GM19240 (cell line): ENCODE measurements around a stretch of chr16.

- RRBS, result 4% methylated on average over 3 of the region's 14 CpGs
Measured at GRCh38 chr16:81478676-81479372, 34.2 kb downstream of the CMIP start.

DNA sequence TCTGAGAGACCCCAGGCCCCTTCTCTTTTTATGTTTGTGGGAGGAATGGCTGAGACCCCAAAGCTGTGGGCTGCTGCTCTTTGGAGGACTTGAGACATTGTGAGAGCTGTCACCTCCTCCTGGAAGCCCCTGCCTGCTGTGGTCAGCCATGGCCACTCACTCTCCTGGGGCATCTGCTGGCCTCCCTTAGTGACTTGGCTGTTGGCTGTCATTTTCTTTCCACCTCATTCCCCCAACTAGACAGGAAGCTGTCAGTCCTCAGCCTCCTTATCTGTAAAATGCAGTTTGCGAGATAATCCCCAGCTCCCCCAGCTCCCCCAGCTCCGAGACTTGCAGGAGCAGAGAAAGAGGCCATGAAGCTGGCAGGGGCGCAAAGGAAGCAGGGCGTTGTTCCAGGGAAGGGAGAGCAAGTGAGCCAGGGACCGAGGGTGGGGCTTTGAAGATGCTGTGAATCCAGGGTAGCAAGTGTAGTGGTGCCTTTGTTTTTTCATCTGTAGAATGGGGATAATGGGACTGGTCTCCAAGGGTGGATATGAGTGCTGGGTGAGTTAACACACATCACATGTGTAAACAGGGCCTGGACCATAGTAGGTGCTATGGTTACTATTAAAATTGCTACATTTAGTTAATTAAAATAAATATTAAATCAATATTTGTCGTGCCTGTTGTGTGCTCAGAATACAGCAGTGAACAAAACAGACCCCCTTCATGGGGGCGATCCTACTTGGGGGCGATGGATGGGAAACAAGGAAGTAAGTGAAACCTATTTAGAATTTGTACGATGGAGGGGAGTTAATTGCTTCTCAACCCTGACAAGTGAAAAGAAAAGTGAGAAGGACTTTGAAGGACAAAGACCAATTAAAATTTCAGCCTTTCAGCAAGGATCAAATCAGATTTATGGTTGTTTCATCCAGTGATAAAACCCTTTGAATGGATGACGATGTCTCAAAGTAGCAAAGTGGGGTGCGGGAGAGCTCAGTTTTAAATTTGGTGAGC lies 51.3 kb downstream of the CMIP start:
- RRBS, result no CpG with 5 or more reads among the region's 11 CpGs

- RRBS, result 65% methylated on average over 9 of the region's 26 CpGs
Measured at GRCh38 chr16:81512964-81513980, 68.7 kb downstream of the CMIP start.

DNA sequence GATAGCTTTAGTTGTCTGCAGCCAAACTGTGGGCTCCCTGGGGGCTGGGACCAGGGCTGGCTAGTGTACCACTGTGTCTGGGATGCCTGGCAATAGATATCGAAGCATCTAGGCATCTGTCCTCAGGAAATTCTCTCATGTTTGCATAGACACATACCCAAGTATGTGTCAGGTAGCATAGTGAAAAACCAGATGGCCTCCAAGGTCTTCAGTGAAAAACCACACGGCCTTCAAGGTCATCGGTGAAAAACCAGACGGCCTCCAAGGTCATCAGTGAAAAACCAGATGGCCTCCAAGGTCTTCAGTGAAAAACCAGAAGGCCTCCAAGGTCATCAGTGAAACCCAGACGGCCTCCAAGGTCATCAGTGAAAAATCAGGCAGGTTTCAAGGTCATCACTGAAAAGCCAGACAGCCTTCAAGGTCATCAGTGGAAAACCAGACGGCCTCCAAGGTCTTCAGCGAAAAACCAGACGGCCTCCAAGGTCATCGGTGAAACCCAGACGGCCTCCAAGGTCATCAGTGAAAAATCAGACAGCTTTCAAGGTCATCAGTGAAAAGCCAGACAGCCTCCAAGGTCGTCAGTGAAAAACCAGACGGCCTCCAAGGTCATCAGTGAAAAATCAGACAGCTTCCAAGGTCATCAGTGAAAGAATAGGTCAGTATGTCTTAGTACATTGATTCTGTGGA lies 72.2 kb downstream of the CMIP start:
- RRBS, result no CpG with 5 or more reads among the region's 12 CpGs

- RRBS, result no CpG with 5 or more reads among the region's 8 CpGs
Measured at GRCh38 chr16:81541360-81541727, 96.7 kb downstream of the CMIP start.

GRCh38 chr16:81558246-81559236 lies 113.9 kb downstream of the CMIP start:
- RRBS, result no CpG with 5 or more reads among the region's 25 CpGs

DNA sequence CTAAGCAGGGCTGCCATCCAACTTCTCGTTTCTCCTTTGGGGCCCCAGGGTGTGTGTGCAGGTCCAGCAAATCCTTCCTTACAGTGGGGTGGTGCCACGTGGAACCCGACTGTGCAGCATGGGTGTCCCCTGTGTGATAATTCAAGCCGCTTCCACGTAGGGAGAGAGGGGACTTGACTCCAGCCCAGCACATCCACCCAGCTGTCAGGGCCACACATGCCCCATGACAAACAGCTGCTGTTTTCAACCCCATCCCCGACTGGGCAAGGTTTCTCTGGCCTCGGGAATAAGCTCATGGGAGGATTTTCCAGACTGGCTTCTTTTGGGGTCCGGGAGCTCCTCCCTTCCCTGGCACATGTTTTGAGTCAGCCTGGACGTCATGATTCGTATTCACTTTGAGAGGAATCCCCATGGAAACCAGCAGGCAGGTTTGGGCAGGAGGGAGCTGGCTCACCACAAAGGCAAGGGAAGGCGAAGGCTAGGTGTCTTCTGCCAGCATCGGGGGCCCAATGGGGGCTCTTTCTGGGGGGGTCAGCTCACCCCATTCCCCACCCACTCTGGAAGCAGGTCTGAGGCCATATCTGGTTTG lies 156.4 kb downstream of the CMIP start:
- RRBS, result no CpG with 5 or more reads among the region's 12 CpGs

DNA sequence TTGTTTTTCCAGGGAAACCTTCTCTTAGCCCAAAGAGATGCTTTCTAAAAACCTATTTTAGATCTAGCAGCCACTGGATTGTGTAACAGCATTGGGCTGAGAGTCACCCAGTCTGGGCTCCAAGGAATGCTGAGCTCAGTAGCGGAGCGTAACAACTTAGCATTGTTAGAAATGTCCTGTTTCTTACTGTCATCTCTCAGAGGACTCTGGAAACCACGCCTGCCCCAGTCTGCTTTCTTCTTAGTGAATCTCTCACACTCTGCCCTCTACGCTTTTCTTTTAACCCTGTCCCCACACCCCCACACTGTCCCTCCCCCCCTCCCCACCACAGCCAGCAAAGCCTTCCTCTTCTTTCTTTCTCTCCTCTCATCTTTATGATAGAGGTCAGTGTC lies 164.3 kb downstream of the CMIP start:
- RRBS, result no CpG with 5 or more reads among the region's 4 CpGs

- RRBS, result 95% methylated on average over 5 of the region's 16 CpGs
Measured at GRCh38 chr16:81638423-81639033, 140.6 kb upstream of the PLCG2 start.

- RRBS, result no CpG with 5 or more reads among the region's 7 CpGs
Measured at GRCh38 chr16:81649671-81650070, 129.4 kb upstream of the PLCG2 start.

DNA sequence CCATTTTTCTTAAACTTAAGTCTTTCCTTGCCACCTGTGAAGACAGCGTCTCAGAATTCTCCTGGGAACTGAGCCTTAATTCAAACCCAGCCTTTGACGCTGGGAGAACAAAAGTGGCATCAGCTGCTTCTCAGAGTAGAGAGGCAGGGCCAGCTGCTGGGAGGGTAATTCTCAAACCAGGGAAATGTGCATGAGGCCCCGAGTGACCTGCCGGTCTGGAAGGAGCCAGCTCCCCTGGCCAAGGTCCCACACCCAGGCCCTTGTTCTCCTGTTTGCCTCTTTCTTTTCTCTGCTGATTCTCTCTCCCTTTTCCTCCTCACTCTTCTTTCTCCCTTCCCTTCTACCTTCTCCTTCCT lies 84.2 kb upstream of the PLCG2 start:
- RRBS, result no CpG with 5 or more reads among the region's 4 CpGs

DNA sequence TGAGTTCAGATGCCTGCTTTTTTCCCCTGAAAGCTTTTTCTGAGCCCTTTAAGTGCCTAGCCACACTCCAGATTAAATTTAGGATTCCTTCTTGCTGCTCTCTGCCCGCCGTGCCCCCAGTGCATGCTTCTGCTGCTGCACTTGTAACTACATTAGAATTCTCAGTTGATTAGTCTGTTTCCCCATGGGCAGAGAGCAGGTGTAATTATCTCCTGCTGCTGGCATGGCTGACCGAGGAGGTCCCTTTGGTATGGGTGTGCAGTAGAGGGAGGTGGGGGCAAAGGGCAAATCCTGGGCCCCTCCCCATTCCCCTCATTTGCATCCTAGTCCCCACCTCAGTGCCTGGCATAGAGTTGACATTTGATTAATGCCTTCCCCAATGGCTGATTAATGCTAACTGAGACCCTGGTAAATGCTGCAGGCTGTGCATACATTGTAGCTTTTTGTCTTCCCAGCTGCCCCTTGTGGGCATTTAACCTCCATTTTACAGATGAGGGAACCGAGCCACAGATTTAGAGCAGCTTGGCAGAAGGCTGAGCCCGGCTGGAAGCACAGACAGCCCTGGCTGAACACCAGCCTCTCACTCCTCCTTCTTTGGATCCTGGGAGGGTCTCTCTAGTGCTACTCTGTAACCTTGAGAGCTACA lies 5.0 kb downstream of the PLCG2 start:
- RRBS, result no CpG with 5 or more reads among the region's 5 CpGs

DNA sequence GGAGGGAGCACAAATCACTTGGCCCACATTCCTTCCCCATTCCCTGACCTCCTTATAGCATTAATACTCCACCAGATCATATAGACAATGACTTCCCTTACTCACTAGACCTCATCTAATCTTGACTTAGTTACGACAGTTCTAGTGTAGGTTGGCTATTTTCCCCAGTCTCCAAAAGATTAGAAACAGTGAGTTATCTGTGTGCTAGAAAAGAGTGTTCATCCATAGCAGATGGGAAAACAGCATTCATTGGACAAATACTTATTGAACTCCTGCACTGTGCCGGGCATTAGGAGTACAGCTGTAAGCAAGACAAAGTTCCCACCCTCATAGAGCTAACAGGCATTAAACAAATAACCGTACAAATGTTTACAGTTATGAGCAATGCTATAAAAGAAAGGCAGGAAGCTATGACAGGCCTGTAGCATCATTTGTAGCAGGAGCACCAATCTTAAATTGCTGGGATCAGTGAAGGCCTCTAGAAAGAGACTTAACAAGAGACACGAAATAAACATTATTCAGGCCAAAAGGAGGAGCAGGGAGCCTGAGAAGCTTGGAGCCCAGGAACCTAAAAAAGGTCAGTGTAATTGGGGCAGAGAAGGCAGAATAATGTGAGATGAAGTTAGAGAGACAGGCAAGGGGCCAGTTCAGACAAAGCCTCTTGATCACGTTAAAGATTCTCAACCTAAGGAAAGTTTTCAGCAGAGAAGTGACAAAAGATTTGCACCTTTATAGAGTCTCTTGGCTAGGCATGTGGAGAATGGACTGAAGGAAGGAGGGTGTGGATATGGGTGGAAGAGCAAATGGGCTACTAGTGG lies 15.6 kb downstream of the SDR42E1 start:
- RRBS, result no CpG with 5 or more reads among the region's 5 CpGs

DNA sequence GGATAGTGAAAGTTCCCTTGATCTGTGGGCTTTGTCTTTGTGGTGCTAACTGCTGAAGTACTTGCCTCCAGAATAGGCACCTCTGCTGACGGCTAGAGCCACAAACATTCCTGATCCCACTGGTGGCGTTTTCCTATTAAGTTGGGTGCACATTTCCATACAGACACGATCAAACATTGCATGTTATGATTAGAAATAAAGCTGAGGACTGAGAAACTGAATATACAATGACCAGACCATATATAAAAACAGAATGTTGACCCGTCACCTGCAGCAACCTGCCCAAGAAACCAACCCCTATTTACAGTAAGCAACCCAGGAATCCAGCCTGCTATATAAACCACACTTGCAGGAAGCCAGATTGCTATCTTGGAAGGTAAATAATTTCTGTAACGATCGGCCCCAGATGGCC lies 31.7 kb downstream of the MPHOSPH6 start:
- RRBS, result no CpG with 5 or more reads among the region's 6 CpGs

GRCh38 chr16:82152585-82152865 lies 17.5 kb downstream of the MPHOSPH6 start:
- RRBS, result no CpG with 5 or more reads among the region's 6 CpGs

- RRBS, result no CpG with 5 or more reads among the region's 25 CpGs
Measured at GRCh38 chr16:82170453-82170914, 460 bp upstream of the MPHOSPH6 start.

DNA sequence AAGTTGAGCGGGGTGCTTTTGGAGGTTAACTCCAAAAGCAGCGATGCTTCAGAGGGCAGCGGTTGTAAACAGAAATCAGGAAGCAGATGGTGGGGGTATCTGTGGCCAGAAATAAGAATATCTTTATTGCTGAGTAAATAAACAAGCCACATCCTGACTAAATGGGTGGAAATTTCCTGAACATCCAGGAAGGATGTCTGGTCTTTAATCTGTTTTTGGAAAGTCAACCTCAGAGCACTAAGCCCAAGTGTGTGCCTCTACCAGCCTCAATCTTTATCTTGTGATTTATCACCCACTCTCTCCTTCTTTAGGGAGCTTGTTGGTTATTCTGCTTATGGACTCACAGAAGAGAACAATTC lies 123.3 kb downstream of the CDH13 start:
- RRBS, result no CpG with 5 or more reads among the region's 3 CpGs

DNA sequence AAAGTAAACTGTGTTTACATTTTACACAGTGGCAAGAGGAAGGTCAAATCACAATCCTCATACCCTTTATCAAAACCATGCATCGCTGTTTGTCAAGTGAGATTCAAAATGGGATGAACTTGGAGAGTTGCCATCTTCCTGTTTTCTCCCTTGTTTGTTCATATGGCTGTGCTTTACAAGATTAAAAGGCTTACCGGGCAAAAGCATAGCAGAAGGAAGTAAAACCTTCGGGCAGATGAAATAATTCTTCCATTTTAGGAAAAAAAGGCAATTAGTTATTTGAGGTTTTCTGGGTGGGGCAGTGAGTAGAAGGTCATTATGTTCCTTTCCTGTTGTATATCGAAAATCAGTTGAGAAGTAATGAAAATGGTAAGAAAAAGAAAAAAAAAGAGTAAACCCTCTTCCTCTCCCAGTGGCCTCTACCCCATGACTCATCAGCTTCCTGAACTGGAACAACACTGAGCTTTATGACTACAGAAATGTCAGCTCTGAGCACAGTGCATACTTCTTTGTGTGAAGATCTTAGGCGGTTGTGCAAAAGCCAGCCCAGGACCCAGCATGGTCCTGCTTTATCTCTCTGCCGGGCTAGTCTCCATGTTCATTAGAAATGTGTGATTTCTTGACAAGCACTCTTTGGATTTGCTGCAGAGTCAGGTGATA lies 369.2 kb downstream of the CDH13 start:
- RRBS, result no CpG with 5 or more reads among the region's 6 CpGs

DNA sequence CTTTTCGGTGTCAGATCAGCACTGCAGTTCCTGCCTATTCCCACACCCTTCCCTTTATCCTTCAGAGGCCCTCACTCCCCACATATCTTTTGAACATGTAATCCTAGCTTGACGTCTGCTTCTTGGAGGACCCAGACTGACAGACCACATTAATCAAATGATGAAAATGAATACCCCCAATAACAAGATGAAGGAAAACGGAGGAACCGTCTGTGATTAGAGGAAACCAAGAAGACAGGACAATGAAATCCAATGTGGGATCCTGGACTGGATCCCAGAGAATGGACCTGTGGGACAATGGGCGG lies 36.0 kb downstream of the MBTPS1 start:
- RRBS, result no CpG with 5 or more reads among the region's 5 CpGs

DNA sequence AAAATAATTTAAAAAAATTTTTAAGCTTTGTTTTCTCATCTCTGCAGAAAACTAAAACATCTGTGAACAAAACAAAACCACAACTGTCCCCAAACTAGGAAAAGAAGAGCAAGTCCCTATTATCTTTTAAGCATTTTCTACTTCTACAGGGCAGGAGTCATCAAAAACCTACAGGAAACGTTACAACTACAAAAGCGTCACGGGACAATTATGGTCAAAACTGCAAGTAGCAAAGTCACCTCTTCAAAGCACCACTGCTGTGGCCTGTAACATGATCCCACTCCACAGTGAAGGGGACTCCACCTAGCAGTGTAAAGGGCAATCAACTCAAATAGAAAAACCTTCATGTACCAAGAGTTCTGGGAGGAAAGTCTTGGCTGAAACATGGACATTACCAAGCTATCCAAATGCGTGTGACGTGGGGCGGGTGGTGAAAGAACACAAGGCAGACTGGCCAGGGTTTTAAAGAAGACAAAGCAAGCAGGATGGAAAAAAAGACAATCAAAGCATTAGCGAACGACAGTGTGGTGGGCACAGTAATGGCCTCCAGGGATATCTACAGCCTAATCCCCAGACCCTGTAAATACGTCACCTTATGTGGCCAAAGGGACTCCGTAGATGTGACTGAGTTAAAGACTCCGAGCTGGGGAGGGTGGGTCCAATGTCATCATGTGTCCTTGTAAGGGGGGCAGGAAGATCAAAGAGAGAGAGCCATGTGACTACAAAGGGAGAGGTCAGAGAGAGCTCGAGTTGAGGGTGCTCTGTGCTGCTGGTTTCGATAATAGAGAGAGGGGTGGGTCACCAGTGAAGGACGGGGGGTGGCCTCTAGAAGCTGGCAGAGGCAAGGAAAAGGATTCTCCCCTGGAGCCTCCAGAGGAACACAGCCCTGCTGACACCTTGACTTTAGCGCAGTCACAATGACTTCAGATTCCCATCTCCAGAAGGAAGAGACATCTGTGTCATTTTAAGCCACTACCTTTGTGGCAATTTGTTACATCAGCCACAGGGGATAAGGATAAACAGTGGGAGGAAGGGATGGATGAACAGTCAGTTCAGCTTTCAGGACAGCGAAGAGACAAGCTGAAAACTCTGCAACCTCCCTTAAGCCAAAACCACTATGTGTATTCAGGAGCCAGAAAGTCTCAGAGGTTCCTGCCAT lies 6.0 kb downstream of the HSDL1 start:
- RRBS, result no CpG with 5 or more reads among the region's 16 CpGs